ENCODE measurements around the genes BZW1 and CDK15.

- PRO-cap, result no peak
These were observed 106.5 kb upstream of the SPATS2L start for GRCh38 chr2:200199874-200200434.

DNA sequence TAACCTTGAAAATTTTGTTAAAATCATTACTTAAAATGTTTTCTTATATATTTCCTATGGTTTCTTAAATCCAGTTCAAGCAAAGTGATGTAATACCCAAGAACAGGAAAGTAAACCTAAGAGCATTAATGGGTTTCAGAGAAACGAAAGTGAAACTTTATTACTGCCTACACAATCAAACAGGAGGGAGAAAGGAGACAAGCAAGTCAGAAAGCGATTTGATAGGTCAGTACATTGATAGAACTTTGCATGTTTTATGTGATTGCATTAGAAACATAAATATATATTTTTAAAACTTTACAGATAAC lies 77.3 kb downstream of the SPATS2L start:
- PRO-cap, result no peak

- PRO-cap, result no peak
These were observed 27.9 kb downstream of the AOX1 start for GRCh38 chr2:200613652-200614171.

GRCh38 chr2:200679220-200679560 lies 93.4 kb downstream of the AOX1 start:
- PRO-cap, result no peak

GRCh38 chr2:200741357-200741841 lies 70.3 kb upstream of the BZW1 start:
- PRO-cap, result unidirectional peak, plus-strand start at chr2:200741612

DNA sequence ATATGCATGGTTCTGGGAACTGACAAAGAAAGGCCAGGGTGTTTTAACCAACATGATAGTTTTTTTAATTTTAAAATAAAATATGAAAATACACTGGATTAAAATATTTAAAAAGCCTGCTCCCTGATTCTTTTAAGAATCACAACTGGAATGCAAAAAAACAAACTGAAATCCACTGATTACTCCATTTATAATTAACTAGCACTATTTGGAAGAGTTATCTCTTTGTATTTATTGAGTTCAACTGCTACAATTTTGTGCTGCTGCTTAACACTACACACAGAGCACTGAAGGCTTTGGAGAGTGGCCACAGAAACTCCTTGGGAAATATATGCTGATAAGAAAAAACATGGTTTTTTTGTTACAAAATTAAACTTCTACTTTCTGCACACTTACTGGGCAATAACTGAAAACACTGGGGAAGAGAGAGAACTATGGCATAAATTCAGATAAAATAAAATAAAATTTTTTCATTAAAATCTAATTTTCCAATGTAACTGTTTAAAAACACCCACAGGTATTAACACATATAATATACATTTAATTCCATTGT lies 19.8 kb upstream of the BZW1 start:
- PRO-cap, result no peak

DNA sequence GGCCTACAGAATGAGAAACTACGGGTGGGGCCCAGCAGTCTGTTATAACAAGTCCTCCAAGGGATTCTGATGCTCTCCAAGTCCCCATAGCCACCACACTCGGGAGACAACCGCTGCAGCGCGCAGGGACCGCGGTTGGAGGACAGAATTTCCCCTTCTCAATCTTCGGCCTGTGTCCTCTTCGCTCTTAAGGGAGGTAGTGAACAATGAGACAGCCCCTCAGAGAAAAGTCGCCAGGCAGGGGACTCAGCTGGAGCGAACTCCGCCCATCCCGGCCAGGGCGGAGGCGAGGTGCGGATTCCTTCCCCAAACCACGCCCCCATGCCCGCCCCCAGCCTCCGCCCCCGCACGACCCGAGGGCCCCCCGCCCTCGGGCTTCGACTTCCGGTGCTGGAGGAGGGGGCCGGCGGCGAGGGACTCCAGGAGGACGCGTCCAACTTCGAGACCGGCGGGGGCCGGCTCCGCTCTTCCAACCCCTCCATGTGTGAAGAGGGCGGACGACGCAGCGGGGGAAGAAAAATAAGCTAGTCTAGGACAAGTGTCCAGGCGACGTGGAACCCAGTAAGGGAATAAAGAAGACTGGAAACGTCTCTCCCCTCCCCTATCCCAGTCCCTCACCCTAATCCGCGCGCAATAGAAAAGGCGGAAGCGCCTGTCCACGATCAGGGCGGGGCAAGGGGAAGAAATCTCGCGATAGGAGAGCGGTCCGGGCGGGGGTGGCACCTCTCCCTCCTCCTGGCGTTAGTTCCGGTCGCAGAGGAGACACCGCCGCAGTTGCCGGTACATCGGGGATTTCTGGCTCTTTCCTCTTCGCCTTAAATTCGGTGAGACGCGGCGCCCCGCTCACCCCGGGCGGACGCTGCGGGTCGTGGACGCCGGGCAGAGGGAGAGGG lies at the start of gene BZW1:
Gene BZW1 (plus strand): TSS at position 744 of the 893 bp plus-strand sequence.
- PRO-cap, result bidirectional peak, plus-strand start at position 397 of the sequence, minus-strand start at position 263 of the sequence; bidirectional peak, plus-strand start at position 744 of the sequence, minus-strand start at position 635 of the sequence

DNA sequence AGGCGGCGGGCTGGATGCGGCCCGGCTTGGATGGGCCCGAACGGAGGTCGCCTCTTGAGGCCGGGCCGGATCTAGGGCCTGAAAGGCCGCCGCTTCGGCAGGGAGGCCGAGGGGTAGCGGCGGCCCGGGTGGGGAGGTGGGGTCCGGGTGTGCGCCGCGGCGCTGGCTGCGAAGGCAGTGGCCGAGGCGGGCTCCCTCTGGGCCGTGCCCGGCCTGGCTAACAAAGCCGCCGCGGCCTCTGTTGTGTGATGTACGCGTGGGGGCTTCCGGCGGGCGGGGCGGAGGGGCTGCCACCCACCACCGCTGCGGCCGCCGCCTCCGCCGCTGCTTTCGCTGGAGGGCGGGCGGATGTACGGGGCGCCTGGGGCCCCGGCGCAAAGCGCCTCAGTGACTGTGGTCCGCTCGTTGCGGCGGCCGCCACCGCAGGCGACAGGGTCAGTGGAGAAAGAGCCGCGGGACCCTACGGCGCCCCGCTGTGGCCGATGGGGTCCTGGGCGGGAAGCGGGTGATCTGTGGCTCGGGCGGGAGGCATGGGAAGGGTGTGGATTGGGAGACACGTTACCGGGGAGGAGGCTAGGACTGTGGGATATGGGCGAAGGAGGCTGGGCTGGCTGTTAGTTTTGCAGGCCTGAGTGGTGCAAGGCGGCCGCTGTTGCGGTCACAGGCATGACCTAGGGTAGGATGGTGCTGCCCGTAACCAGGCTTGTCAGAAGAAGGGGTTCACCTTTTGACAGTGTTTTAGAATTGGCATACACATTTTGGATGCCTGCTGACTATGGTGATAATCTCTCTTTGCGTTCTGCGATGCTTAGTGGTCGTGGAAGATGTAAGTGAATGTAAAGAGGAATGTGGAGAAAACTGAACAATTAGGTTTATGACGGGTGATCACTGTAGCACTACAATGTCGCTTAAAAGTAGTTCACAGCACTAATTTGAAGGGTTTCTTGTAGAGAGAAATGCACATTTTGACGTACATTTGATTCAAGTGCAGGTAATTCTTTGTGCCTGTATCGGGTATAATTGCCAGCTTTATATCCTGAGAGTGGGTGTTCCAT lies 677 bp downstream of the BZW1 start:
- PRO-cap, result bidirectional peak, plus-strand start at position 629 of the sequence, minus-strand start at position 437 of the sequence

DNA sequence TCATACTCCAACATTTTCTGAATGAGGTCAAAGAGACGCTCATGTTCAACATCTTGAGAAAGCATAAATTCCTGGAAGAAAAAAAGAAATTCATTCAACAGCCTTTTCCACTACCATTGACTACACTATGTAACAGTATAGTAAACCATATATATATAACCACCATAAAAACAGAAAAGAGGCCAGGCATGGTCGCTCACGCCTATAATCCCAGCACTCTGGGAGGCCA lies 11.2 kb downstream of the CLK1 start:
- PRO-cap, result no peak

DNA sequence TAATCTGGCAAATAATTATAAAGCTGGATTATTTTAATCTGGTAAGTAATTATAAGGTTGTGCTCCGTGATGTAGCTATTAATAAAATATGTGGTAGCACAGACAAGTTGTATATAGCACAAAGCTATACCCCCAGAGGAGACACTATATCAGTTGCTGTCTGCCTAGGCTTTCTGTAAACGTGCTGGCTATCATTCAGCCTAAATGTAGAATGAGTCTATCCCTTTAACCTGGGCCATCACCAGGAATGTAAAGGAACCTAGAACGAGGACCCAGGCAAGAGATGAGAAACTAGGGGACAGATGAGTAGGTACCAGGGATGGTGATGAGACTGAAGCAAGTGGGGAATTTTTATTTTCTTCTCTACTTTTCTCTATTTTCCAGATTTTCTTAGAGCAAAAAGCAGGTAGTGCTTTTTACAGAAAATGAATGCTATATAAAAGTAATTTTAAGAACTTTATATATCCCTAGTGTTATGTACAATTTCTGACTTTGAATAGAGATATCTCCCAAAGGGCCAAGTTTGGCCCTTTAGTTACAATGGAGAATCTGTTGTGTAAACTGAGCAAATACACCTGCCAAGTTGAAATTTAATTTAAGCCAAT lies 5.3 kb downstream of the CFLAR start:
- PRO-cap, result no peak

DNA sequence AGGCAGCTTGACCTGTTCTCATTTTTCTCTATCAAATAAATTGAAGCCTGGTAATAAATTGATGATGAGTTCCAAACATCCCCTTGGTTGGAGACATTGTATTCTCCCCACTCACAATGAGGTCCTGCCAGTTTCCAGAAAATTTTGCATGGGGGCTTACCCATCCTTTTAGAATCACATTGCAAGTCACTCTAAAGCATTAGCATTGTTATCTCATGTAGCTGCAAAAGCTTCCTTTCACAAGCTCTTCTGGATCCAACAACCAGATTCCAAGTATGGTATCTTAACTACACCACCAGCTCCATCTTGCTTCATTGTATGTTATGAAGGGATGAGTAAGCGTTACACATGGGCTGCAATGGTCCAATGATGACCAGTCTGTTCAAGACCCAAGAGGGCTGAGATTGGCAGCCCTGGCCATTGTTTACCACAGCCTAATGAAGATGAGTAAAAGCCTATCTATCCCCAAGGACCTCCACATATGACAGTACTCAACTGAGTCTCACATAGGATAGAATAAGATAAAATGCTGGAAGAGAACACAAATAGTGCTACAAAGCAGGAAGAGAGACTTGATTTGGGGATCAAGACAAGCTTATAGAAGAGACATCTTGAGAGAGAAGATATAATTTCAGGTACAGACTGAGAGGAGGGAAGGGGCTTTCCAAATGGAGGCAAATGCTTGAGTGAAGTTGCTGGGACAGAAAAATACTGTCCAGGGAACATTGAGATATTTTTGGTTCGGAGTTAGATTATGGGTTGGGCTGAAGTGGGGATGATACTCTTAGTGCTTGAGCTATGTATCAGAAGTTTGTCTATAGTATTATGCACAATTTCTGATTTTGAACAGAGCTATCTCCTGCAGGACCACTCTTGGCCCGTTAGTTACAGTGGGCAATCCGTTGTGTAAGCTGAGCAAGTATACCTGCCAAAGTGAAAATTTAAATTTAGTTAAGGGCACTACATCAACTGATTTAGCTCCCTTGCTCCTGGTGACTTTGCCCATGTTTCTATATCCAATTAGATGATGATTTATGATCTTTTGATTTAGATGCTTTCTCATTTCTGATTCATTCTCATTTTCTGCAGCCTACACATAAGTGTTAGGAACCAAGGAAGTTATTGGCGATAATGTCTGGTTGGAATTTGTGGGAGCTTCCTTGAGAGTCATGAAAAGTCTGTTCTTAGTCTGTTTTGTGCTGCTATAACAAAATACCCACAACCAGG lies 6.6 kb downstream of the CFLAR start:
- PRO-cap, result no peak

DNA sequence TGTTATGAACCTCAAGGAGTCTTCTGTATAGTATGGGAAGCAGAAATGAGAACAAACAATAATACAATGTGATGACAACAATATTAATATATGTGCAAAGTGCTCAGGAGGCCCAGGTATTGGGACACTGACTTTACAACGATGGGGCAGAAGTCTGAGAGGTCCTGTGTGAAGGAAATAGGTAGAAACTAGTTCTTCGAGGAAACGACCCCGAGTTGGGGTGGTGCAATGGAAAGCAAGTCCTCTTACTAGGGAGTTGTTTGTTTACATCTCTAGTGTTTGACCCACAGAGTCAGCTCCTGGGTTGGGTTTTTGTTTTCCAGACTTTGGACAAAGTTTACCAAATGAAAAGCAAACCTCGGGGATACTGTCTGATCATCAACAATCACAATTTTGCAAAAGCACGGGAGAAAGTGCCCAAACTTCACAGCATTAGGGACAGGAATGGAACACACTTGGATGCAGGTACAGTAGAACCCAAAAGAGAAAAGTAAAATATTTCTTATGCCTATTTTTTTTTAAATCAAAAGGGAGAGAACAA lies 16.2 kb downstream of the CASP8 start:
- PRO-cap, result no peak

GRCh38 chr2:201452374-201452751 lies 823 bp downstream of the STRADB start:
- PRO-cap, result no peak

GRCh38 chr2:201643798-201644692 lies 742 bp upstream of the TMEM237 start:
- PRO-cap, result no peak

DNA sequence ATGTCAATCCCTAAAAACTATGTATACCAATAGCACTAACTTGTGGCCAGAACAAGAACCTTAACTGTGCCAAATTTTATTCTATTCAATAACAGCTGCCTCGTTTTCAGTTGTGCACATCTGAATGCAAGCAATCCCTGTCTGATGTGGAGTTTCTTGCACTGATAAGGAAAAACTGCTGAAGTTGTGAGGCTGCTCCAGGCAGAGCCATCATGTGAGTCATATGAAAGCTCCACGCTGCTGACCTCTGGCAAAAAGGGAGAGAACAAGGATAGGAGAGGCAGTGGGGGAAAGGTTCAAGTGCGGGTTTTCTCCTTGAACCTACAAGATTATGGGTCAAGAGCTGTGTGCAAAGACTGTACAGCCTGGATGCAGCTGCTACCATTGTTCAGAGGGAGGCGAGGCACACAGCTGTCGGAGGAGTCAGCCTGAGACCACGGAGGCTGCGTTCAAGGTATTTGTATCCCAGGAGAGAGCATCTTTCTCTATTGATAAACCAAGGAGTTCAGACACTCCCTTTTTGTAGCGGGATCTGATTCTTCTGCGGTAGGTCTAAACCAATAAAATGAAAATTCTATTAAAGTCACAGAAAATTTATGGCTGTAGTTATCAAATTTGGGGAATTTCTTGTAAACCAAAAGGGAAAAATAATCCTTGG lies at the start of gene CDK15:
Gene CDK15 (plus strand): TSS at position 204 of the 658 bp plus-strand sequence.
- PRO-cap, result no peak

DNA sequence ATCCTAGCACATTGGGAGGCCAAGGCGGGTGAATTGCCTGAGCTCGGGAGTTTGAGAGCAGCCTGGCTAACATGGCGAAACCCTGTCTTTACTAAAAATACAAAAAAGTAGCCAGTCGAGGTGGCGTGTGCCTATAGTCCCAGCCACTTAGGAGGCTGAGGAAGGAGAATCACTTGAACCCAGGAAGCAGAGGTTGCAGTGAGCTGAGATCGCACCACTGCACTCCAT lies 23.2 kb downstream of the NOP58 start:
- PRO-cap, result no peak

DNA sequence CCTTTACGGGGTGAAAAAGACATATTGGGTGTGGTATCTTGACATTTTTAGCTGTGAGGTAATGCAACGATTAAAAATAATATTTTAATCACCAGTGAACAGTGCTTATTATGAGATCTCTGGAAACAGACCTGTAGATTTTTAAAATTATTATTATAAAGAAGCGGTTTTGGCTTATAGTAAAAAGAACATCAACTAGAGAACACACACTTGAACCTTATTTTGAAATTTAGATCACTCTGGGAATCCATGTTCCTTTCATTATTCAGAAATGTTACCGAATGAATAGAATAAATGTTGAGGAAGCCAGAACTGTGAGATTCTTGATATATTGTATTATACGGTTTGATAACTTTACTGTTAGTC lies 1.6 kb downstream of the BMPR2 start:
- PRO-cap, result bidirectional peak, plus-strand start at position 101 of the sequence, minus-strand start outside the sequence

DNA sequence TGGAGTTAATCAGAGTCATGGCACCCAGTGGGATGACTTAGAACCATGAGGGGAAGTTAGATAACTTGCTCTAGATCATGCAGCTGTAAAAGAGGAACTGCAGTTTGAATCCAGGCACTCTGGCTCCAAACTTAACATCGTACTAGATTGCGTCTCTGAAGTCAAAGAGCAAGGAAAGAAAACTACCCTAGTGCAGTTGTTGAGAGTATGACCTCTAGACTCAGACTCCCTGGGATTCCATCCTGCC lies 26.3 kb upstream of the FAM117B start:
- PRO-cap, result no peak

DNA sequence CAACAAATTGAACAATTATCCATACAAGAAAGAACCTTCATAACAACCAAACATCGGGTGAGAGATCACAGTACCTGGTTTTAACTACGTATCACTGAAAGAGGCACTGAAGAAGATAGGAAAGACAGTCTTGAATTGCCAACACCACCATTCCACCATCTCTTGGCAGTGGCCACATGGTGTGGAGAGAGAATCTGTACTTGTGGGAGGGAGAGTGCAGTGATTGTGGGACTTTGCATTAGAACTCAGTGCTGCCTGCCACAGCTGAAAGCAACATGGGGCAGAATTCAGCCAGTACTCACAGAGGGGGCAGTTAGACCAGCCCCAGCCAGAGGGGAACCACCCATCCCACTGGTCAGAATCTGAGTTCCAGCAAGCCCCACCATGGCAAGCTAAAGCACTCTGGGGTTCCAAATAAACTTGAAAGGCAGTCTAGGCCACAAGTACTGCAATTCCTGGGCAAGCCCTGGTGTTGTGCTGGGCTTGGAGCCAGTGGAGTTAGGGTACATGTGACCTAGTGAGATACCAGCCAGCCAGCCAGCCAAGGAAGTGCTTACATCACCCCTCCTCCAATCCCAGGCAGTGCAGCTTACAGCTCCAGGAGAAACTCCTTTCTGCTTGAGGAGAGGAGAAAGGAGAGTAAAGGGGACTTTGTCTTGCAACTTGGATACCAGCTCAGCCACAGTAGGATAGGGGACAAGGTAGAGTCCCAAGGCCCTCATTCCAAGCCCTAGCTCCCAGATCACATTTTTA lies 64.3 kb downstream of the ICA1L start:
- PRO-cap, result no peak

GRCh38 chr2:202870663-202871190 lies 839 bp downstream of the ICA1L start:
- PRO-cap, result bidirectional peak, plus-strand start at chr2:202871000, minus-strand start at chr2:202870898